Non-pigmented ciliary epithelial cell (primary cell): ENCODE measurements around a stretch of chr11.

GRCh38 chr11:7860671-7861631 lies 30.3 kb upstream of the OR5P3 start:
- RRBS = no CpG with 5 or more reads among the region's 31 CpGs

GRCh38 chr11:8056857-8057552 lies 24.0 kb upstream of the TUB start:
- RRBS = no CpG with 5 or more reads among the region's 14 CpGs

DNA sequence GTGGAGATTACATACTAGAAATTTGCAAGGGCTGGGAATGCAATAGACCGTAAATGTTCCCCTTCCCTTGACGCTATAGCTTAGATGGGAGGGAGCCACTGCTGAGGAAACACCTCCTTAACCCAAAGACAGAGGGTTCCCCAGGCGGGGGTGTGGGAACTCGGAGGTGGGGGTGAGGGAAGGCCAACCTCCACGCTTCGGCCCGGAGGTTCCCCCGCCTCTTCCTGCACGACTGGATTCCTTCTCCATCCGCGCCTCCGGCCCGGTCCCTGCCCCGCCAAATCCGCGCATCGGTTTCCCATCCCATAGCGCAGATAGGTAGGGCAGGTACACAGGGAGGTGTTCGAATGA lies 417 bp upstream of the TUB start:
- RRBS = 4% methylated on average over 6 of the region's 19 CpGs

DNA sequence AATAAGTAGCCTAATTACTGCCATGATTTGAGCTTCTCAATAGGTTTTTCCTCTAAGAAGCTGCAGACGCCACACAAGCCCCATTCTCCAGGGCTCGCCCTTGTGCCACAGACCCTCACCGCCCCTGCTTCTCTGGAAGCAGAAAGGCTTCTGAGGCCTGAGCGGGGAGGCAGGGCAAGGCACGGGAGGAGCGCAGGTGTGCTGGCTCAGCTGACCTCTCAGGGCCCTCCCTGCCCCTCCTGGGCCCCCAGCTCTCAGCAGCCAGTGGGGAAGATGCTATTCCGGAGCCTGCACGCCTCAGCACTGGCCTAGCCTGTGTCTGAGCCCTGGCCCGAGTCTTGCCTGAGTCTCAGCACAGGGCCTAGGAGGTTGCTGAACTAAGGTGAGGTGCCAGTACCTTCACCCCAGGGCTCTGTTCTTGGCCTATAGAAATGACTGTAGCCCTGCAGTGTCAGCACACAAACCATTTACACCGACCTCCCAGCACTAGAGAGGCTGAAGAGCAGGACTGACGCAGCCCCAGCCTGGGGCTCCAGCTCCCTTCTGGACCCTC lies 47.1 kb upstream of the LMO1 start:
- RRBS = no CpG with 5 or more reads among the region's 11 CpGs

DNA sequence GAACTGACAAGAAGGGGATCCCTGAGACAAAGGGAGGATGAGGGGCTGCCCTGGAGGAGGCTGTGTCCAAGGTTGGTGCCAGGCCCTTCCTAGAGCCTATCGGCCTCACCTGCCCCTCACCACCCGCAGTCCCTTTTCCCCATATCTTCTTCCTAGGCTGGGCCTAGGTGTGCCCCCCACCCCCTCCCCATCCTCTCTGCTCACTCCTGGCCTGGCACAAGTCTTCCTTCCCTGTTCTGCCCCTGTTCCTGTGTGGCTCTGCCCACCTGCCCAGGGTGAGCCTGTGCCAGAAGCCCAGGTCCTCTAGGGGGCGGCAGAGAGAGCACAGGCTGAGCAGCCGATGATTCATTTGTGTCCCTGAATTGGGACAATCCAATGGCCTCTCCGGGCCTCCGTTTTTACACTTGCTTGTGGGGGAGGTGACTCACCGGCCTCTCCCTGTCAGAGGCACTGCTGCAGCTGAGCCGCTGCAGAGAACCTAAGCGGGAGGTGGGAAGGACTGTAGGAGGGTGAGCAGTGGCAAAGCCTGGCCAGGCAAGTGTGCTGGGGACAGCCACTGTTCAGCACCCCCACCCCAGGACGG lies 65.1 kb upstream of the LMO1 start:
- RRBS = no CpG with 5 or more reads among the region's 10 CpGs

- RRBS = no CpG with 5 or more reads among the region's 5 CpGs
Measured at GRCh38 chr11:8640535-8641344, 41.7 kb downstream of the TRIM66 start.

- RRBS = no CpG with 5 or more reads among the region's 7 CpGs
Measured at GRCh38 chr11:8718953-8719731, 36.5 kb downstream of the RPL27A start.

DNA sequence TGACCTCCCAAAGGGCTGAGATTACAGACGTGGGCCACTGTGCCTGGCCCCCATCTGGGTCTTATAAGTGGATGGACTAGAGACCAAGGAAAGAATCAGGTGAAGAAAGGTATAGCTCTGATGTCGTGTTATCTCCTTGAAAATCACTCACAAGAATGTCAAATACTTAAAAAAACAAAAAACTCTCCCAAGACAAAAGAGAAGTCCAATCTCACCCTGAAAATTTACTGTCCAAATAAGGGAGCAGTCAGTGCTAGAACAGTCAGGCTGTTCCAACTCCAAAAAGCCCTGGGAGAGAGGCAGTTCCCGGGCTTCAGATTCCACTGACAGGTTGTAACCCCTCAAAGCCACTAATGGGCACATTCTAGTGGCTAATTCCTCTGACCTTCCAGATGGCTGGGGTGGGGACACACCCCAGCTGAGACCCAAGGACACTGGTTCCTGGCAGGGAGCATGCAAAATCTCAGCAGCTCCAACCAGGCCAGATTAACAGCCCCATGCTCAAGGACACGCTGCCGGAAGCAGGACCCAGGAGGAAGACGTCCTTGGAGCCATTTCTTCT lies 35.3 kb downstream of the DENND2B start:
- RRBS = no CpG with 5 or more reads among the region's 6 CpGs

DNA sequence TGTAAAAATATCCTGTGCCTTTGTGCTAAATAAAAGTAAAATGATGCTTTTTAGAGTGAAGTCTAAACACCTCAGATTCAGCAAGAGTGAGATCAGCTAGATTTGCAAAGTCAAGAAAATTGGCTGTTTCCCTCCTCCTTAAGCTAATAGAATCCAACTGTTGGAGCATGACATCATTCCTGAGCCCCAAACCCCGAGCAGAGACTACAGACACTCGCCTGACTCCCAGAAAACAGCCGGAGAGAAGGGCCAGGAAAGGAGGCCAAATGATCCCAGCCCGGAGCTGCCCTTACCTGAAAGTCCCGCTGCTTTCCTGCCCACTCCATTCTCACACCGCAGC lies 280 bp downstream of the DENND2B start:
- RRBS = 2% methylated on average over 4 of the region's 6 CpGs

GRCh38 chr11:9051303-9051707 lies 40.1 kb downstream of the SCUBE2 start:
- RRBS = no CpG with 5 or more reads among the region's 7 CpGs

DNA sequence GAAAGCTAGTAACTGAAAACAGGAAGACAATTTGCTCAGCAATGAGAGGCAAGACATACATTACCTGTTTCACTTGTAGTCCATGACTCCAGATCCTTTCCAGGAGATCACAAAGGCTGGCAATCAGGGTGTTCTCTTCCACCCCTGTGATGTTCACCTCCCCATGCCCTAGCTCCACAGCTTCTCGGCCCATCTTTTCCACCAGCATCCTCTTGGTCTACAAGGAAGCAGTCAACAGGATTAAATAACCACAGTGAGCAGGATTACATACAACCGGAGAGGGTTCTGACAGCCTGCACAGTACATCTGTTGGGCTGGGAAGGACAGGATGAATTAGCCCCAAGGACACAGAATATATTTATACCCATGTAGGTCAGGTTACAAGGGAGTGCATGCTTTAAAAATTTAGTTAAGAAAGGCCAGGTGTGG lies 69.3 kb upstream of the SCUBE2 start:
- RRBS = no CpG with 5 or more reads among the region's 2 CpGs

DNA sequence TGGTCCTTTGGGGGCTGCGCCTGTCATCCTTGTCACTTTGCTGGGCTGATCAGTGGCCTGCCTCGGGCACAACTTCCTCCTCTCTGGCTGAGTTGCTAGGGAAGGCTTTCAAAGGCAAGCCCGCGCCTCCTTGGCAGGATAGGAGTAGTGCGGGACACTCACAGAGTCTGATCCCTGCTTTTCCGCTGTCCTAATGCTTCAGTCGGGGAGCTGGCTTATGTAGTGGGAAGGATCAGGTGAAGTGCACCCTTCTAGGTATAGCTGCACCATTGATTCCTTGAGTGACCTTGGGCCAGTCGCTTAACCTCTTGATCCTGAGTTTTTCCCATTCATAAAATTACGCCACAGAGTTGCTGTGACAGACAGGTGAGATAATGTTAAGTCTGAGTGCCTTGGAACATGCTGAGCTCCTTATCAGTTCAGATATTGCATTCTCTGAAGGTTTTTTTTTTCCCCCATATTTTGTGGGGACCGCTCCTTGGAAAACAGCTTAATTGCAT lies 882 bp downstream of the IPO7 start:
- RRBS = no CpG with 5 or more reads among the region's 10 CpGs

DNA sequence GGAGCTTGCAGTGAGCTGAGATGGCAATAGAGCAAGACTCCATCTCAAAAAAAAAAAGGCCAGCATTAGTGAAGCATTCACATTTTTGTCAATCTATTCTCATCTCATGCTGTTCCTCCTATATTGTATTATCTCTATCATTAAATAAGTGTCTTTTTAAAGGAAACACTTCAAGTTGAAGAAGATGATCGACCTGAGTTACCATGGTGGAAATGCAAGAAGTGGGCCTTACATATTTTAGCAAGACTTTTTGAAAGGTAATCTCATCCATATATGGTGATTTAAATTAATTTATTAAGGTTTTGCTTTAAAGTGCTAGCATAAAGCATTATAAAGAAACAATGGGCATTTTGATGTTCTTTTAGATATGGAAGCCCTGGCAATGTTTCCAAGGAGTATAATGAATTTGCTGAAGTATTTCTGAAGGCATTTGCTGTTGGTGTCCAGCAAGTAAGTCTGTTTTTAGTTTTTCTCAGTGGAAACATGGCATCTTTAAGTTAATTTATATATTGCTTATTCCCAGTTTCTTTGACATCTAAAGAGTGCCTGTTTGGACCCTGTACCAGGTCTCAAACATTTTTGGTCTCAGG lies 35.9 kb downstream of the IPO7 start:
- RRBS = no CpG with 5 or more reads among the region's 1 CpG

DNA sequence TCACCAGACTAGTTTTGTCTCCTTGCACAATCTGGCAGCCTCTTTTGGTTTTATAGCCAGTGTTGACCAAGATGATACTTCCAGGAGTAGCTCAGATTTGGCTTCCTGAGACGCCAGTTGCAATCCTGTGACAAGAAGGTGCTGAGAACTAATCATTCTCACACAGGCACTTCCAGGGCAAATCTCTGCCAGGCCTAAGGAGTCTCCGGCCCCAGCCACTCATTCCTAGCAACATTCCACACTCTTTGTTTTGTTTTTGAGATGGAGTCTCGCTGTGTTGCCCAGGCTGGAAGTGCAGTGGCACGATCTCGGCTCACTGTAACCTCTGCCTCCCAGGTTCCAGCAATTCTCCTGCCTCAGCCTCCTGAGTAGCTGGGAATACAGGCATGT lies 38.0 kb upstream of the WEE1 start:
- RRBS = no CpG with 5 or more reads among the region's 5 CpGs

DNA sequence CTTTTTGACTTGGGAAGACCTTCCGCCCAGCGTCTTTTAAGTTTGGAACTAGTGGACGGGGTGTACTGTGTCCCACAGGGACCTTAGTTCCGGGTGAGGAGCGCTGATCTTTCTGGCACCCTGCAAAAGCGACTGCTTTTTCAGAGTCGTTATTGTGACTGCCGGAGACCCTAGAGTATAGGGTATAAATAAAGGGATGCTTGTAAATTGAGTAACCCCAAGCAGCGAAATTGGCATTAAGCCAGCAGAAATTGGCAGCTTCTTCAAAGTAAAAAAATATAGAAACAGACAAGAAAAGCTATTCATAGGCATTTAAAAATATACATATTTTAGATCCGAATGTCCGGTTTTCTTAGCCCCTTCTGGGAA lies 945 bp downstream of the SWAP70 start:
- RRBS = 11% methylated on average over 5 of the region's 11 CpGs

- RRBS = no CpG with 5 or more reads among the region's 9 CpGs
Measured at GRCh38 chr11:9688409-9689642, 24.9 kb downstream of the SWAP70 start.

GRCh38 chr11:9716346-9717292 lies 52.7 kb downstream of the SWAP70 start:
- RRBS = no CpG with 5 or more reads among the region's 6 CpGs

DNA sequence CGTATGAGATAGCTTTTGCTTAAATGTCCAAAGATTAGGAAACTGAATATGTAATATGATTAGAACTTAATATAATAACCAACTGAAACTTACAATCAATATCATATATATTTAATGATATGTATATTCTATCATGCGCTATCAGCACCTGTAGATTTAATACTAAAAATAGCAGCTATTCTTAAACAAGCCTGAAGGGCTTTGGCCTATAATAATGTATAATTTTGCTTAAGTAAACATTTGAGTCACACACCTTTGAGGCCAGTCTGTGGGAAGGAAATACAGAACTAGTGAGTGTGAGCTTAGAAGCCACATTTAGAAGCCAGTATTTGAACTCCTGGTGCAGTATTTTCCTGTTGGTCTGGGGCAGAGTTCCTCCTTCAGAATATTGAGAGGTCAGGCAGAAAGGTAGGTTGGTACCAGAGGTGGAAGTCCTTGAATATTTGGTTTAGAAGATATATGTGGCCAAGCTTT lies 62.7 kb downstream of the SWAP70 start:
- RRBS = no CpG with 5 or more reads among the region's 2 CpGs

GRCh38 chr11:9732331-9733192 lies 68.7 kb downstream of the SWAP70 start:
- RRBS = no CpG with 5 or more reads among the region's 13 CpGs